SK-N-DZ (cell line): ENCODE data around the gene MDN1.

GRCh38 chr6:89204052-89204641 is 13.0 kb downstream of the GABRR1 start:
RAMPAGE:
- cytosol, long total RNA: no peak
- nucleus, long total RNA: no peak

DNA sequence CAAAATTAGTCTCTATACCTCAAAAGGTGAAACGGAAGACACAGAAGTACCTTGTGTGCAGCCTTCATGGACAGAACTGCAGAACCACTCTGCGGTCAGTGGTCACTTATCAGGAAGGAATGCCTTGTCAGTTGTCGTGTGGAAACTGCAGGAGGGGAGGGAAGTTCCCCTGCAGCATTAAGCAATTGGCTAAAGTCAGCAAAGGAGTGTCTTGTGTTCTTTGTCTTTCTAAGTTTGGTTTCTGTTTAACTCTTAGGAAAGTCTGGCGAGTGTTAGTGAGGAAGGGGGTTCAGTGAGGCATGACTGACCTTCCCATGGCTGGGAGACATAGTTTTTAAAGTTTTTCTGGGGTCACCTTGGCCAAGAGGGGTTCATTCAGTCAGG is 6.5 kb upstream of the GABRR2 start:
RAMPAGE:
- cytosol, long total RNA: no peak
- nucleus, long total RNA: no peak

RAMPAGE:
- cytosol, long total RNA: no peak
- nucleus, long total RNA: no peak
Measured at GRCh38 chr6:89637801-89638297, 698 bp downstream of the LYRM2 start.

DNA sequence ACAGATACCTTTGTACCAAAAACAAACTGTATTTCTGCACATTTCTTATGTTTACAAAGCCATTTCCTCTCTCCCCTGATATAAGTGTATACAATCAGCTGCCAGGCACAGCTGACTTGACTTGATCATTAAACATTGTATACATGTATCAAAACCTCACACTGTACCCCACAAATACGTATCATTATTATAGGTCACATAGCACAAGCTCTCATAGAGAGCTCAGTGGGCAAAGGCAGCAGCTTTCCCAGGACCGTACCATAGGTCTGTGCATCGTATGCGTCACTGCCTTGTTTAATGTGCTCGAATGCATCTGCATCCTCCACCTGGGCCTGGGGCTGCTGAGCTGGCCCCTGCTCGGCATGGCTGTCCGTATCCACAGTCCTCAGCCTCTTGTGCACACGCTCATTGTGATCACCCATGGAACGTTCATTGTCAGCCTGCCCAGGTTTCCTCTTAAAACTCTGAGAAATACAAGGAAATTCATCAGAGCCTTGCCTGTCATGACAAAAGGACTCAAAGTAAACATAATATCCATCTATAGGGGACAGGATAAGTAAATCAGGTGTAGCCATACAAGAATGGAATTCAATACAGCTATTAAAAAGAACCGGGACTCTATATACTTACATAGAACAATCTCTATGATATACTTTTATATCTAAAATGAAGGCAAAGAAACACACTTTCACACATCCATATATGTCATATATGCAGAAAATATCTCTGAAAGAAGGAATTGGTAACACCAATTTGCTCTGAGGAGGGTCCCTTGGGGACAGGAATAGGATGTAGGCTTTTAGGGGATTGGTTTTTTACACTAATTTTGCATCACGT is 17.2 kb upstream of the LYRM2 start:
RAMPAGE:
- cytosol, long total RNA: no peak
- nucleus, long total RNA: no peak

DNA sequence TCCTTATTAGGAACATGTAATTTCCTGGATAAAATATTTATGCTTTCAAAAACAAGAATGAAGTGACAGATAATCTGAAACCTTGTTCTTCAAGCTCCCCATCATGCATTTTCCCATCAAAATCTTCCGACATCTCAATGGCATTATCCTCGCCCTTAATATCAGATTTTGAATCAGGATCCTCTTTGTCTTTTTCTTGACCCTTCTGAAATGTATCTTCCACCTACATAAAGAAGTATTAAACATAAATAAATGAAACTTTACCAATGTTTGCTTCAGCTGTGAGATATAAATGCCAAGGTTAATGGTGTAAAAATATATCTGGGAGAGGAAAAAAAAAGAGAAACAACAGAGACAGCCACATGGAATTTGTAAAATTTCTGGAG is 25.9 kb upstream of the LYRM2 start:
RAMPAGE:
- cytosol, long total RNA: no peak
- nucleus, long total RNA: no peak

RAMPAGE:
- cytosol, long total RNA: no peak
- nucleus, long total RNA: no peak
Measured at GRCh38 chr6:89692276-89692850, 53.8 kb upstream of the LYRM2 start.

DNA sequence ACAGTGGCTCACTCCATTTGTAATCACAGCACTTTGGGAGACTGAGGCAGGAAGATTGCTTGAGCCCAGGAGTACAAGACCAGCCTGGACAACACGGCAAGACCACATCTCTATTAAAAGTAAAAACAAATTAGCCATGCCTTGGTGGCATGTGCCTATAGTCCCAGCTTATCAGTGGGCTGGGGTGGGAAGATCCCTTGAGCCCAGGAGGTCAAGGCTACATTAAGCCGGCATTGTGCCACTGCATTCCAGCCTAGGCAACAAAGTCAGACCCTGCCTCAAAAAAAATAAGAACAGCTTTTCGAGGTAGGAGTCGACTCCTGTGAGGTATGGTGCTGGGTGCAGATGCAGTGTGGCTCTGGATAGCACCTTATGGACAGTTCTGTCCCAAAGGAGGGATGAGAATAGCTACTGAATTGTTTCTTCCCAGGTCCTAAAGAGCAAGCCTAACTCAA is 82.3 kb upstream of the LYRM2 start:
RAMPAGE:
- cytosol, long total RNA: no peak
- nucleus, long total RNA: no peak

DNA sequence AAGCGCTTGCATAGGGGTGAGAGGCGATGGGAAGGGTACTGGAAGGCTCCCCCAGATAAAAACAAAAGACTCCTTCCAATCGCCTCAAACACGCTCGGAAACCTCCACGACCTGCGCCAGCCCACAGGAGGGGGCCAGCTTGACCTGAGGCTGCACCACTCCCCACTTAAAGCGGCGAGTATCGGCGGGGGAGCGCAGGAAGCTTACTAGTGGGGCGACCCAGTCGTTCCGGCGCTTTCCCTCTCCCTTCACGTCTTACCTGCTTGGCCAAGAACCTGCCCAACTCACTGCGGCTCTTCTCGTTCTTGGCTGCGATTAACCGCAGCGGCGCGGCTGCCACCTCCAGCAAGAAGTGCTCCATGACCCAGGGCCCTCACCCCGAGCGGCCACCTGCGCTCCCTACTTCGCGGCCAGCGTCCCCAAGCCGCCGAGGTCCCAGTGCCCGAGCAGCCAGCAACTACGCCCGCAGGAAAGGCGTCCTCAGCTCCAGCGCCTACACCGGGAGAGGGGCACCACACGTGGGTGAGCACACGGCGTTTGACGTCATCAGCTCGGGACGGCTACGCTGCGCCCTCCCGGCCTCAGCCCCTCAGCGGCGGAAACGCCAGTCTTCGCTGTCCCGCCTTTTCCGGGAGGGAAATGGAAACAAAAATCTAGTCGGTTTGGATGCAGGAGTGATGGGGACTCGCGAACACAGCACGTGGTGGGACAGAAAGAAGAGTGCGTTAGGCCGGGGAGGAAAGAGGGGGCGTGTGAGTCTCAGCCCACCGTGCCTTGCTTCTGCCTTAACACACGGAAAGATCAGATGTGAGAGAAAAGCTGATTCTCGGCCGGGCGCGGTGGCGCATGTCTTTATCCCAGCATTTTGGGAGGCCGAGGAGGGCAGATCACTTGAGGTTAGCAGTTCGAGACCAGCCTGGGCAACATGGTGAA is at the start of gene MDN1:
MDN1 (minus strand) TSS at position 548 of the 933 bp plus-strand sequence.
RAMPAGE:
- cytosol, long total RNA: start-site peak on the minus strand centred at position 508 of the sequence, 82 bp wide, 92 and 318 reads in 2 replicates
- nucleus, long total RNA: start-site peak on the minus strand centred at position 511 of the sequence, 95 bp wide, 150 and 151 reads in 2 replicates

DNA sequence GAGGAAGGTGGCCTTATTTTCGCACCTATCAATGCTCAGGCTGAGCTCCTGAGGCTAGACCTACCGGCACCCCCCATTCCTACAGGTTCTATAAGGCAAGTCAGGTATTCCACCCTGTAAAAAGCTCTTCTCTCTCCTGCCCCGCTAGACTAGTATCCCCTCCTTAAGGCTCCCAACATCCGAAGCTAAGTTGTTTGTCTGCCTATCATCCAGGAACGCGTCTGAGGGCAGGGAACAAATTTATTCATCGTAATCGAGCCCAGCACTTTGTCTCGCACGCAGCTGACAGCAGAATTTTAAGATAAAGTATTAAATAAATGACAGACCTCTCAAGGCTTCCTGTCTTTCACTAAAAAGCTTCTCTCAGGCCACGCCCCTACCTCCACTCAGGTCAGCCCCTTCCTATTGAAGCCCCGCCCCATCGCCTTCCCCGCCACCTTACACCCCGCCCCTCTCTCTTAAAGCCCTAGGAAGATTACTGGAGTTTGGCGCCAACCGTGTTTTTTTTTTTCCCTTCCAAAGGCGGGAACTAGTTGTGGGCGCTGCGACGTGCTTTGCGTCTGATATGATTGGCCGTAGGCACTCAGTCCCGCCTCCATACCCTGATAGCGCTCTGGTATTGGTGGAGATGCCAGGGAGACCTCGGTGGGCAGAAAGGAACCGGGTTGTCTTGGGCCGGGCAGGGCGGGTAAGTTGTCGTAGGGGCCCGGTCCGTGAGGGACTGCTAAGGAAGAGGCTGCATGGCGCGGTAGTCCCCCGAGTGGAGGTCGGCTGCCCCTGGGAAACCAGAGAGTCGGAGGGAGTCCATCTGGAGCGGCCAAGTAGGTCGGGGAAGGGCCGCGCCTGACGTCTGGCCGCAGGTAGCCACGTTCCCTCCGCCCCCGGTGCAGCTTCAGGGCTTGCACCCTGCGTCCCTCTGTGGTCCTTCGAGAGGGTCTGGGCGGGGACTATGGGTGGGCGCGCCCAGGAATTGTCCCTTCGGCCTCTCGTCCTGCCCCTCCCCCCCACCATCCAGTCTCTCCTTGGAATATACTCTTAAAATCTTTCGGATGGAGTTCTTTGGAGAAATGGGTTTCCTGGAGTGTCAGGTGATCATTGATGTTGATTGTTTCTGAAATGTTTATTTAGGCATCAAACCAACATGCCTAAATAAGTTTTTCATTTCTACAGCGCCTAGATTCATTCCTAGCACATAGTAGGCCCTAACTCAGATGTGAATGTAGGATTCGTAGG is 10.1 kb upstream of the MDN1 start:
RAMPAGE:
- cytosol, long total RNA: start-site peak on the minus strand centred at position 364 of the sequence, 27 bp wide, 28 and 88 reads in 2 replicates; start-site peak on the plus strand centred at position 694 of the sequence, 52 bp wide, 39 and 164 reads in 2 replicates
- nucleus, long total RNA: no peak

RAMPAGE:
- cytosol, long total RNA: no peak
- nucleus, long total RNA: no peak
Measured at GRCh38 chr6:89985358-89985680, 91.0 kb downstream of the GJA10 start.

GRCh38 chr6:90284723-90285543 is 11.7 kb downstream of the BACH2 start:
RAMPAGE:
- cytosol, long total RNA: no peak
- nucleus, long total RNA: no peak

RAMPAGE:
- cytosol, long total RNA: no peak
- nucleus, long total RNA: no peak
Measured at GRCh38 chr6:90295828-90296614, 622 bp downstream of the BACH2 start.

RAMPAGE:
- cytosol, long total RNA: no peak
- nucleus, long total RNA: no peak
Measured at GRCh38 chr6:90376236-90376511, 79.5 kb upstream of the BACH2 start.

GRCh38 chr6:90402014-90403047 is 105.7 kb upstream of the BACH2 start:
RAMPAGE:
- cytosol, long total RNA: no peak
- nucleus, long total RNA: no peak

DNA sequence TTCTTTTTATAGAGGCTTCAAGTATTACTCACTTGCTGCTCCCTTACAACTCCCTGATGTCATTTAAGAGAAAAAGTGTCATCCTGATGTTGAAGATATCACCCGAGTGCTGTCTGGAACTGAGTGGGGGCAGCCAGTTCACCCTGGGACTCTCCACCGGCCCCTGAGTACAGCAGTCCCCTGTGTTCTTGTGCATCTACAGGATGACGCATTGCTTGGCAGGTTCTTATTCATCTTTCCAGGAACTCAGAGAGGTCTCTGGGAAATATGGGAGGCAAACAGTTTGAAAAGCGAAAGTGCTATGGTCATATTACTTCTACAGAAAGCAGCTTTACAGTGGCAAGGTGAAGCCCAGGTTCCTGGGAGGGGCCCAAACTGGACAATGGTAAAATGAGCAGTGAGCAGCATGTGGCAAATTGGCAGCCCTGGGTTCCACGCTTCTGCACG is 128.5 kb downstream of the MAP3K7 start:
RAMPAGE:
- cytosol, long total RNA: no peak
- nucleus, long total RNA: no peak

GRCh38 chr6:92723514-92724129 is 695.7 kb downstream of the EPHA7 start:
RAMPAGE:
- cytosol, long total RNA: no peak
- nucleus, long total RNA: no peak

GRCh38 chr6:94558952-94559516 is 1018.3 kb upstream of the MANEA start:
RAMPAGE:
- cytosol, long total RNA: no peak
- nucleus, long total RNA: no peak

GRCh38 chr6:96575326-96575643 is 12.4 kb downstream of the FHL5 start:
RAMPAGE:
- cytosol, long total RNA: no peak
- nucleus, long total RNA: no peak

DNA sequence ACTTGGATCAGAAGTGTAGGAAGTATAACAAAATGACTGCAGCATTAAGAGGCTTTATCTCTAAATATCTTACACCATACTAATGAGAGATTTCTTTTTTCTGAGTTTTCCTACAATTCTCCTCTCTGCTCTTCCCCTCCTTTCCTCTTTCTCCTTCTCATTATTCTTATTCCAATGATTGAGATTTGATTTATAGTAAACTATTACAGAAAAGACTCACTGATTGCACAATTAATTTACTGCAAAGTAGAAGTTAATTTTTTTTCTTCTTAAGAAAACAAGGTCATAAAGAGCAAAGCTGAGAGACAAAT is 15.1 kb downstream of the FHL5 start:
RAMPAGE:
- cytosol, long total RNA: no peak
- nucleus, long total RNA: no peak

RAMPAGE:
- cytosol, long total RNA: no peak
- nucleus, long total RNA: no peak
Measured at GRCh38 chr6:96617667-96618751, 55.1 kb downstream of the FHL5 start.